Mesenchymal stem cell of Wharton's jelly (primary cell): ENCODE measurements around the gene ZNF736.

DNA sequence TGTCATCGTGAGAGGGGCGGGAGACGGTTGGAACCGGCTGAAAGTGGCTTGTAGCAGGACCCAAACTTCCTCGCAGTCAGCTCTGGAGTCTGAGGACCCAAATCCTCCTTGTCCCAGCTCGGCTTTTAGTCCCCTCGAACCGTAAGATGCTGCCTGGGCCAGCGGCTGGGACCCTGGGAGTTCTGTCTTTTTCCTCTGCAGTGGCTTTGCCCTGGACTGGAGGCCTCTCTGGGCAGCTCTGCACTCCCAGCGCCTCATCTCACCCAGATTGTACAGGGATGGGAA, 308 bp downstream of the ZNF722 start:
- CAGE, long polyA plus RNA: no peak

GRCh38 chr7:64313544-64314726, at the start of gene ZNF736:
ZNF736 (plus strand) TSS chr7:64313961.
- CAGE, long polyA plus RNA: no peak

DNA sequence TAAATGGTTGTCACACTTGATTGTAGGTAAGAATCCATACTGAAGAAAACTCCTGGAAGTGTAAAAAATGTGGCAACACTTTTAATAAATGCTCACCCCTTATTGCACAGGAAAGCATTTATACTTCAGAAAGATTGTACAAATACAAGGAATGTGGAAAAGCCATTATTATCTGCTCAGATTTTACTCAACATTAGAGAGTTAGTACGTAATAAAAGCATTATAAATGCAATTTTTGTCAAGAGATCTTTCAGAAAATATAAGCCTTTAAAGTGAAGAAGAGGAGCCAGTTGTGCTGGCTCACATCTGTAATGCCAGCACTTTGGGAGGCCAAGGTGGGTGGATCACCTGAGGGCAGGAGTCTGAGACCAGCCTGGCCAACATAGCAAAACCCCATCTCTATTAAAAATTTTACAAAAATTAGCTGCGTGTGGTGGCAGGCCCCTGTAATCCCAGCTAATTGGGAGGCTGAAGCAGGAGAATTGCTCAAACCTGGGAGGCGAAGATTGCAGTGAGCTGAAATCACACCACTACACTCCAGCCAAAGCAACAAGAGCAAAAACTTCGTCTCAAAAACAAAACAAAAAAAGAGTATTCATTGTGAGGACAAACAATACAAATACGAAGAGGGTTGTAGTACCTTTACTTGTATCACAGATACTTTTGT, 43.8 kb downstream of the ZNF107 start:
- CAGE, long polyA plus RNA: no peak

GRCh38 chr7:64839982-64840397, 45.8 kb downstream of the ZNF138 start:
- CAGE, long polyA plus RNA: no peak

DNA sequence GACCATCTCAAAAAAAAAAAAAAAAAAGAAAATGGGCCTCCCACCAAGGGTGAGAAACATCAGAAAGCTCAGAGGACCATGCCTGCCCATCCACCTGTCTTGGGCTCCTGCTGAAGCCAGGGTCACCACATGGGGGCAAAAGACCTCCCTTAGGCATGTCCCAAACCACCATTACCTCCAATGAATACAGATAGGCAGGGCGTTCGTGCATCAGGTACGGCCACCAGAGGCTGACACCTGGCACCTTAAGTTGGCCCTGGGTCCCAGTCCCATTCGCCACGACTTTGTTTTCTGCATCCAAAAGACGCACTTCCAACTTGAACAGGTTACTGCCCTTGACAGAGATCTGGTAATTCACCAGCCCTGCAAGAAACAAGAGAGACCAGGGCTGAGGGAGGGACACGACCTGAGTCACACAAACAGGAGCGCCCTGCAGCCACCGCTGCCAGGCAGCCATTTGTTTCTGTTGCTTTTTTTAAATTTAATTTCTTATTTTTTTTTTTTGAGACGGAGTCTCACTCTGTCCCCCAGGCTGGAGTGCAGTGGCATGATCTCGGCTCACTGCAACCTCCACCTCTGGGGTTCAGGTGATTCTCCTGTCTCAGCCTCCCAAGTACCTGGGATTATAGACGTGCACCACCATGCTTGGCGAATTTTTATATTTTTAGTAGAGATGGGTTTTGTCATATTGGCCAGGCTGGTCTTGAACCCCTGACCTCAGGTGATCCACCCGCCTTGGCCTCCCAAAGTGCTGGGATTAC, 6.0 kb downstream of the GUSB start:
- CAGE, long polyA plus RNA: no peak

GRCh38 chr7:65980719-65981372, 1.2 kb downstream of the GUSB start:
- CAGE, long polyA plus RNA: no peak

DNA sequence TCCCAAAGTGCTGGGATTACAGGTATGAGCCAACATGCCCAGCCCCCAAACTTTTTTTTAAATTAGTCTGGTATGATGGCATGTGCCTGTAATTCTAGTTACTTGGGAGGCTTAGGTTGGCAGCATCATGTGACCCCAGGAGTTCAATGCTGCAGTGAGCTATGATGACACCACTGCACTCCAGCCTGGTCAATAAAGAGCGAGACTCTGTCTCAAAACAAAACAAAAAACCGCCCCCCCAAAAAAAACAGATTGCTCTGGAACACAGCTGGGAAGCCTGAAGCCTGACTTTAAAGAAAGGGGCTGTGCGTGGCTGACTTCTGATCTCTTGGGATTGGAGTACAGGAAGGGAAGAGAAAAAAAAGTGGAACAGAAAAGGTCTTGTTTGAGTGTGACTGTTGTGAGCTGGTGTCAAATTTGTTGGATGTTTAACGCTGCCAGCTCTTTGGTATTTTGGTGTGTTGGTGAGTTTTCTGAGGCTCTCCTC, 20.7 kb upstream of the TPST1 start:
- CAGE, long polyA plus RNA: no peak

DNA sequence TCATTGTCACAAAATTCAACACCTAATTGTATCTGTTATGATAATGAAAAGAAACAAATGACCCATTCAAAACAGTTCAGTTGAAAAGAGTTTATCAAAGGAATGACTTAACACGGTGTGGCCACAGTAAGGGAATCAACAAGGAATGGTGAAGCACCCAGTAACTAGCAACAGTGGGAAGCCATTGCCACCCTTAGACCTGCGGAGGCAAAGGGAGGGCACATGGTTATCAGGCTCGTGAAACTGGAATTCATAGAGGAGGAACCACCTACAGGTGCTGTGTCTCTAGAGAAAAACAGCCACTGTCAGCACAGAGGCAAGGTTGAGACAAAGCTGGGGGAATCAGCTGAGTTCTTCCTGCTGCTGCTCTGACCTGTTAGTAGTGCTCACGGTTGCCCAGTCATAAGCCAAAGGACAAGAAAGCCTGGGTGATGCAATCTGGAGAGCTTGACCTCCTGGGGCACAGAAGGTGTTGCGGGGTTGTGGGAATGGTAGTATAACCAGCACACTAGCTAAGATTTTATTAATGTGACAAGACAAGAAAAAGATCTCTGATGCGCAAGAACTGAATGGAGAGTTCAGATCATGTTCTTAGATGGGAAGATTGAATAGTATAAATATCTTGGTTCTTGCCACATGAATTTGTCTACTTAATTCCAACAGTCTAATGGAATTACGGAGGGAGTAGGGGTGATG, 110.1 kb downstream of the TPST1 start:
- CAGE, long polyA plus RNA: no peak

DNA sequence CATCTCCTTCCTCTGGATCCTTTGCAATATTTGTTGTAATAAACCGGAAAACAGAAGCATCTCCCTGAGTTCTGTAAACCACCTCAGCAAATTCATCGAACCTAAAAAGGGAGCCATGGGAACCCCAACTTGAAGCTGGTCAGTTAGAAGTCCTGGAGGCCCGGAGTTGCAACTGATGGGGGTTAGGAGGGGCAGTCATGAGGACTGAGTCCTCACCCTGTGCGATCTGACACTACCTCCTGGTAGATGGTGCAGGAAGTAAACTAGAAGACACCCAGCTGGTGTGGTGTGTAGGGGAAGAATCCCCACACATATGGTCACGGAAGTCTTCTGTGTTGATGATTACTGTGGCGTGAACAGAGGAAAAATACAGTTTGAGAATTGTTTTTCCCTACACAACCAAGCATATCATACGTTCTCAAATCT, 164.7 kb upstream of the KCTD7 start:
- CAGE, long polyA plus RNA: no peak

DNA sequence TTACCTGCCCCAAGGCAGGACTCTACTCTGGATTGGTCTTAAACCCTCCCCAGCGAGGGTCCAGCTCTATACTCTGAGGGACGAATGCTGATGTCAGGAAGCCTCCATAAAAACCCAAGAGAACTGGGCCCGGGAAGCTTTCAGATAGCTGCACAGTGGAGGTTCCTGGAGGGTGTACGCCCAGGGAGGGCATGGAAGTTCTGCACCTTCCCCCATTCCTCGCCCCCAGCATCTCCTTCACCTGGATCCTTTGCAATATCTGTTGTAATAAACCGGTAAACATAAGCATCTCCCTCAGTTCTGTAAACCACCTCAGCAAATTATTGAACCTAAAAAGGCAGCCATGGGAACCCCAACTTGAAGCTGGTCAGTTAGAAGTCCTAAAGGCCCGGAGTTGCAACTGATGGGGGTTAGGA, 47.4 kb upstream of the KCTD7 start:
- CAGE, long polyA plus RNA: no peak

- CAGE, long polyA plus RNA: no peak
These were observed 31.2 kb downstream of the TMEM248 start for GRCh38 chr7:66952130-66952809.

GRCh38 chr7:66958943-66959415, 36.4 kb downstream of the SBDS start:
- CAGE, long polyA plus RNA: no peak

DNA sequence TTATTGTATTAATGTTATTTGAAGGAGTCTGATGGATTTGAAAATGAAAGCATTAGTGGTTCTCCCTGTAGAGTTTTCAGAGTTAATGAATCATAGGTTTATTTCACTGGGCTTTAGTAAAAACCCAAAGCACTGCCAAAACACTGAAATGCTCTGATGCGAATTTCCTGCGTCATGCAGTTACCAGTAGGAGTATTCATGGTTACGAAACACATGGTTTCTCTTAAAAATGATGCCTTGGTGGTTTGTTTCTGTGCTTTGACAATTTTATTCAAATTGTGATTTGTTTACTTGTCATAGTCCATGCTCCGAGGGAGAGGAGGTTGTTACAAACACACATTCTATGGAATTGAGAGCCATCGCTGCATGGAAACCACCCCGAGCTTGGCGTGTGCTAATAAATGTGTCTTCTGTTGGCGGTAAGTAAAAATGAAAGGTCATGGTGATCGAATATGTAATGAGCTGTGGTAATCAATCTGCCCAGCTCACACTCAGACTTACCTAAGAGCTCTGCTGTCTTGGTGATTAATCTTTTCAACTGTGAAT, 70.4 kb downstream of the TYW1 start:
- CAGE, long polyA plus RNA: no peak

- CAGE, long polyA plus RNA: no peak
These were observed 737.9 kb downstream of the SPDYE21 start for GRCh38 chr7:68014726-68014925.

- CAGE, long polyA plus RNA: no peak
These were observed 1036.2 kb upstream of the AUTS2 start for GRCh38 chr7:68562045-68562511.

DNA sequence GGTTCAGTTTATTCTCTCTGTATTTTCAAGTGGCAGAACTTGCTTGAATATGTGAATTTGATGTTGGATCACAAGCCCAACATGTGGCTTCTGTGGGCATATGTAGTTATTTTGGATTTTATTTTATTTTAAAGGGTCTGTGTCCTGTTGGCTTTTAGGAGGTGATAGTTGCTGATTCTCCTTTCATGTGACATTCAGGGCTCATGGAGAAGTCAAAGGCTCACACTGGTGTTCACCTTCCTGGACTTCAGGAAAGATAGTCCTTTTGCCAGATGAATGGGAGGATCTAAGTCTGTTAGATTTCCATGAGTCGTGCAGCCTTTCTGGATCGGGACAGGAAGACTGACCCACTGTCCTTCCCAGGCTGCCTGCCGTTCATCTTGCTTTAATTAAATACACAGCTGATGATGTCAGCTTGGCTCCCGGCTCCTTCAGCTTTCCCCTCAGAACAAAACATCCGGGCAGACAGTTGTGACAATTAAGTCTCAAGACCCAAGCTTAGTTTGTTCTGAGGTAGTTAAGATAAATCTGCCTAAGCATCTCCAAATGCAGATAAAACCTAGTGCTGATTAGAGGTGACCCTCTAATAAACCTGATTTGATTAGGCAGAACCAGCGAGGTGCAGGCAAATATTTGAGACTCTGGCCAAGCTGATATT, 58.5 kb downstream of the AUTS2 start:
- CAGE, long polyA plus RNA: no peak

DNA sequence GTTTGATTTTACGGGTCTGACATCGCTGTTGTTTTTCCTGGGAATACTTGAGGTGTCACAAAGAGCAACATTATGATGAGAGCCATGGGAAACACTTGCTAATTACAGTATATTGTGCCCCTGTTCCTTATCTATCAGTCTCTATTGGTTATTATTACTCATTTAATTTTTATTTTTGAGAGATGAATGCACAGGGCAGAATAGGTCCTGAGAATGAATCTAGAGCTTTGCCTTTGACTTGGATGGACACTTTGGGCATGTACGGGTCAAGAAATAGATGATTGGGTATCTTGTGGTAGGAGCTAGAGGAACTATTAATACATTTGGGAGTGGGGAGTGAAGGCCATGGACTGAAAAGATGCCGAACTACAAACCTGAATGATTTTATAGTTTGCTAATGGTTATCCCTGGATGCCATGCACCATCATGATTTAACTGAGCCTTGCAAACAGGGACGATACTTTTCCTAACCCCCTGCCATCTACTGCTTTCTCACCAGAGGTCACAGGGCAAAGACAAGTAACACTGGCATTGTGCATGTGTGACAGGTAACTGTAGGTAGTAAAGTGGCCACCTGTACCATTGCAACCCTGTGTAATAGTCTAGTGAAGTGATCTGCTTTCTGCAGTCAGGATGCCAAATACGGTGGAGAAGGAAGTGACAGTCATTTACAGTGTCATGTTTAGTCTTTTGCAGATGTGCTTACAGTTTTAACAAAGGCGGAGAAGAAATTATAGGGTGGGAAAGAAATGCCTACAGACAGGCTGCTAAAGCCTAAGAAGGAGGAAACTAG, 157.5 kb downstream of the AUTS2 start:
- CAGE, long polyA plus RNA: no peak

DNA sequence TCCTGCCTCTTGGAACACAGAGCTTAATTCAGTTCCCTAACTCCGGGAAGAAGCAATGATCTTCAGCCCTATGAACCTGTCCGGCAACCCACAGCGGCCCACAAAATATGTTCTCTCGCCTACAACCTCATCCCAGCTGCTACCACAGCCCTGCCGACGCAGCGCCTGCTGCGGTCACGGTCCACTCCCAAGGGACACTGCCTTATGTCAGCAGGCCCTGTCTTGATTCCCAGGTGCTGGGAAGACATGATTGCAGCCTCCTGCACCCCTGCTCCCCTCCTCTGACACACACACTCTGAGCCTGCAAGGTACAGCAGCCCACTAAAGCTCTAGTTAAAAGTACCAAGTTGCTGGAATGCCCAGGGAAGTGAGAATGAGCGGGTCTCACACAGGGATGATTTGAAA, 715.4 kb upstream of the GALNT17 start:
- CAGE, long polyA plus RNA: no peak

DNA sequence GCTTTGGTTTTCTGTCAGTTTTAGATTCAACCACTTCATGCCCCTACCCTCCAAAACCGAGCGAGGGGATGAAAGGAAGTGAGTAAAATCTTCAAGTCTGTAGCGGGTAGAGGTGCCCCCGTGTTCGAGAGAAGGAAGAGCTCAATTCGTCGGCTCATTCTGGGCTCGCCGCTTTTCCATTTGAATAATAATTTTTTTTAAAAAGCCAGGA, 436.2 kb upstream of the GALNT17 start:
- CAGE, long polyA plus RNA: no peak

DNA sequence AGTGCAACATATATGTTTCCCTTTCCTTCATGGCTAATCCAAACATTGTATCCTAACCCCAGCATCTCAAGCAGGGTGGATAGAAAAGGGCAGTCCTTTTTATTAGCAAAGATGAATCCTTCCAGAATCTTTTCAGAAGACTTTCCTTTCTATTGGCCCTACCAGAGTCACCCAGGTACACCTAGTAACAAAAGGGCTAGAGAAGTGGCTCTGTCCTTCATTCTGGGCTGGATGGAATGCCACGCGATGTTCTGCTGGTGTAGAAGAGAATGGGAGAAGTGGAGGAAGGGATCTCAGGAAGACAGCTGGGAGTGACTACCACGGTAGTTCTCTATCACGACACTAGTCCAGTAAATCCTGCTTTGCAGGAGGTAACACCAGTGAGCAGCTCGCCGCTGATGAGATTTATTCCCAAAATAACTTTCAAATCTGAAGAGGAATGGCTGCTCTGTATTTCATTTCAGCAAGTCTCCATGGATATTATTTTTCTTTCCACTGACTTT, 178.7 kb downstream of the GALNT17 start:
- CAGE, long polyA plus RNA: no peak